ENCODE results near the gene NTN4.

GRCh38 chr12:94581721-94582700 is 68.3 kb downstream of the TMCC3 start:
- RRBS = no CpG with 5 or more reads among the region's 36 CpGs

DNA sequence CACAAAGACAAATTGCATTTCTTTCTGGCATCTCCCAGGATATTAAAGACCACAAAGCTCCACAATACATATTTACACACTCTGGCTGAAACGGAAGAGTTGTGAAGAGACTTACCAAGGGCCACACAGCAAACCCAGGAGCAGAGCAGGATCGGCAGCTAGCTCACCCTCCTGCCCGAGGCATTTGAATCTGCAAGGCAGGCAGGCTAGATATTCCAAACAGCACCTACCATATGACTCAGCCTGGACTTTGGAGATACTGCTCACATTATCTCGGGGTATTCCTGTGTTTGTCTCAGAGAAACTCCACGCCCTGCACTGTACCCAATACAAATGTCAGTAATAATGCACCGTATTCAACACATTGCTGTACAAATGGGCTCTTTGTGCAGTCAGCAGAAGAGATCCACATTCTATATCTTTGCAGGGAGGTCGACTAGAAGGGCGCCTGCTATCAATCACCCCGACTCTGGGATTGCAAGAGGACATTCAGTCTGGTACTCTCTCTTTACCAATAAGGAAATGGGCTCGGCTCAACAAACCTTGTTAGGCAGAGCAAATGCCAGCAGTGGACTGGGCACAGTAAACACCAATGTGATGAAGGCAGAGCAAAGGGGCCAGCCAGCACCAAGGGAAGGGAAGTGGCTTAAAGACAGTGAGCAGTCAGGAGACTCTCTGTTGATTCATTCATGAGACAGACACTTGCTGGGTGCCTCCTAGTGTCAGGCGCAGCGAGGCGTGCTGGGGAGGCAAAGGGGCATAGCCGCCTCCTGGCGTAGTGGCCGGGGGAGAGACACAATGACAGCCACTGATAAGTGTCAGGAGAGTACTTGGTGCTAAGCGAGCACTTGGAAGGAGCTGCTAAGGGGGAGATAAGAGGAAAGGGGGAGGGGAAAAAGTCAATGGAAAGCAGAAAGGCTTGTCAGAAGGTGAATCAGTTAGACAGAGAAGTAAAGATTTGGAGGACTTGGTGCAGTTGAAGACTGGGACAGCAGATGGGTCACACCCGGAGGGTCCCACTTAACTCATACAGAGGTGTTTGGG is 34.2 kb downstream of the TMCC3 start:
- RRBS = no CpG with 5 or more reads among the region's 18 CpGs

- RRBS = no CpG with 5 or more reads among the region's 3 CpGs
Observed at GRCh38 chr12:95202691-95203527, 14.4 kb downstream of the FGD6 start.

GRCh38 chr12:95204089-95204967 is 12.9 kb downstream of the FGD6 start:
- RRBS = no CpG with 5 or more reads among the region's 11 CpGs

DNA sequence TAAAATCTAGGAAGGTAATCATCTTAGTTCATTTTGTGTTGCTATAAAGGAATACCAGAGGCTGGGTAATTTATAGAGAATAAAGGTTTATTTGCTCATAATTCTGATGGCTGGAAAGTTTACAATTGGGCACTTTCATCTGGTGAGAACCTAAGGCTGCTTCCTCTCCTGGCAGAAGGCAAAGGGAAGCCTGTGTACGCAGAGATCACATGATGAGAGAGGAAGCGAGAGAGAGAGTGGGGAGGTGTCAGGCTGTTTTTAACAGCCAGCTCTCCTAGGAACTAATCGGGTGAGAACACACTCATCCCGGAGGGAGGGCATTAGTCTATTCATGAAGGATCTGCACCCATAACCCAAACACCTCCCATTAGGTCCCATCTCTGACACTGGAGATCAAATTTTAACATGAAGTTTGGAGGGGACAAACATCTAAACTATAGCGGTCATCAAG is 45.5 kb upstream of the METAP2 start:
- RRBS = no CpG with 5 or more reads among the region's 5 CpGs

GRCh38 chr12:95454756-95455165 is 19.2 kb upstream of the METAP2 start:
- RRBS = no CpG with 5 or more reads among the region's 6 CpGs

- RRBS = no CpG with 5 or more reads among the region's 6 CpGs
Observed at GRCh38 chr12:95475914-95476398, 2.0 kb downstream of the METAP2 start.

GRCh38 chr12:95634832-95635352 is 83.6 kb upstream of the USP44 start:
- RRBS = no CpG with 5 or more reads among the region's 4 CpGs

DNA sequence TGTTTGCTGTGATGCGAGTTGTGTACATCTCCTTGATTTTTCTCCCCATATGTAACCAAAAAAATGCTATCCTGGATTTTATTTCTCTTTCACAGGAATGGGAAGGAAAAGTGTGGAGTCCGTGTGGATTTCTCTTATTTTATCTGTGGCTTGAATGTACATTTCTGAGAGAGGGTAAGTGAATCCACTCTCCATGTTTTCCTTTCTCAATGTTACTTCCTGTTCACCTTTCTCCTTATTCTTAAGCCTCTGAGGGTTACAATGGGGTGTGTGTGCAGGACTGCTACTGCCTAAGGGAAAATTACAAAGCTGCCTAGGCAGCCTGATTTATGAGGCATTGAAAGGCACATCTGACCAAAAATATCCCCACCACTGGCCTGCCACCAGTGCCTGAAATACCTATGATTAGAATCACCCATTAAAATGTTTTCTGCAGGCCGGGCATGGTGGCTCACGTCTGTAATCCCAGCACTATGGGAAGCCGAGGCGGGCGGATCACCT is 98.0 kb upstream of the USP44 start:
- RRBS = no CpG with 5 or more reads among the region's 7 CpGs

- RRBS = no CpG with 5 or more reads among the region's 9 CpGs
Observed at GRCh38 chr12:95653751-95654546, 102.7 kb upstream of the USP44 start.

- RRBS = no CpG with 5 or more reads among the region's 2 CpGs
Observed at GRCh38 chr12:95705064-95705511, 85.5 kb downstream of the NTN4 start.

DNA sequence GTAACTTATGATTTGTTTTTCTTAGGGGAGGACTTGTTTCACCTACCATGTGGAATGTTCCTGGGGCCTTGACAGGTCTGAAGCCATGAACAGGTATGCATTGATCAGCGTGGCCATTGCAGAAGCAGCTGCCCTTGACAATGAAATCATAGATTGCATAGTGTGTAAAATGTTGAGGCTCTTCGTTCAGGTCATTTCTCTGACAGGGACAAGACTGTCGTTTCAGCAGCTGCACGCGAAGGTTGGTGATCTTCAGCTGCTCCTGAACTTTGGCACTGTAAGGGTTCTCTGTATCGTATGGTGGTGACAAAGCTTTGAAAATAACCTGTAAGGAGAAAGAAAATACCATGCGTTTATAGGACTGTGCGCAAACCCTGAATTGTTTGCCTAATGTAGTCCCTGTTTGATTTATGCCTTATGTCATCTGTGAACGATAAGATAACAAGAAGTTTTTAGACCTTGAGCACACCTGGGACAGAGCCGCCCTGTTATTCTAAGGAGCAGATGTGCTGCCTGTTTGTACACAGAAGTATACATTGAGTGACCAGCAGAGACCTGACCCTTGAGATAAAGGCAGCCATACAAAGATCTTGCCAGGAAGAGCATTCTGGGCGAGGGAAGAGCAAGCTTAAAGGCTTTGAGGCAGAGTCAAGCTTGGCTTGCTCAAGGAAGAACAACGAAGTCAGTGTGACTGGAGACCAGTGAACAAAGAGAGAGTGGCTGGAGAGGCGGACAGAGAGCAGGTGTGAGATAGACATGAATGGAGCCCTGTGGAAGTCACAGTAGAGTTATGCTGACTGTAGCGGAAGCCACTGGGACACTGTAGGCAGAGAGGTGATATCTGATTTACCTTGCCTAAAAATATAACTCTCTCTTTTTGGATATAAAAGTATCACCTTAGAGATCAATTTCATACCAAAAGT is 52.5 kb downstream of the NTN4 start:
- RRBS = no CpG with 5 or more reads among the region's 14 CpGs

DNA sequence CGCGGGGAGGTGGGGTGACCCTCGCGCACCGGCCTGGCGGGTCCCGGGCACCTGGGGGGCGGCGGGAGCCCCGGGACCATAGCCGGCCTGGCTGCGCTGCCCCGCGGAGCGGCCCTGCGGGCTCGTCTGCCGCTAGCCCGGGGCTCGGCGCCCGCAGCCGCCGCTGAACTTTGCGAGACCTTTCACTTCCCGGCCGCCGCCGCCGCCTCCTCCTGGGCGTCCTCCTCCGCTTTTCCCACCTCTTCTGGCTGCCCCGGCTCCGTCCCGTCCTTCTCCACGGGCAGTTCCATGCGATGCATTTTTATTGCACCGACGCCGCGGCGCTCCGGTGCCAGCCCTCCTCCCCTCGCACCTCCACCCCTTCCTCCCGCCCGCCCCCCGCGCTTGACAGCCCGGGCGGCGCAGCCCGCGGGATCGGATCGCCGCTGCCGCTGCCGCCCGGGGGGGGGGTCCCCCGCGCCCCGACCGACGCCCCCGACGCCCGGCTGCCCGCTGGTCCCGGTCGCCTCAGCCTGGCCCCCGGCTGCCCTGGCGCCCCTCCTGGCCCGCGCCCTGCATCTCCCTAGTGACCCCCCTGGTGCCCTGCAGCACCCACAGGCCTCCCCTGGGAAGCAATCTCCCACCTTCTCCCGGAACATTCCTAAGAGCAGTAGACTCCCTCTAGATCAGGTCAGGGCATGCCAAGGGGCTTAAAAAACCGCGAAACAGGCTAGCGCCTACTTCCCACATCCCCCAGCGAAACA is at the start of gene NTN4:
Gene NTN4 (minus strand): TSS at position 276 of the 743 bp plus-strand sequence.
- RRBS = 4% methylated on average over 62 of the region's 79 CpGs

DNA sequence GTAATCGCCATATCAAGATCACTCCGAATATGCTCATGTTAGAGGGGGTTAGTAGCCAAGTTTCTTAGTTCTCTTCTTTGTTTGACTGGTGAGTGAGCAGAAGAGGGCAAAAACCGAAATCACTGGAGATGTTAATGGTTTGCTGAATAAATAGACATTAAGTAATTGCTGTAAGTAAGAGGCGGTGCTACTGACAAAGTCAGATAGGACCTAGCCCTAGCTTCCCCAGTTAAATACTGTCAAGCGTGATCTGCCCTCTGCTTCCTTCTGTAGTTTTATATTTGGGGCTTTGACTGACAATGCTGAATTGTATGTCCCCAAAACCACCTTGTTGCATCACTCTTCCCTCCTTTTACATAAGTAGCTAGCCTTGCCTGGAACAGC is 1.2 kb downstream of the SNRPF start:
- RRBS = no CpG with 5 or more reads among the region's 5 CpGs

DNA sequence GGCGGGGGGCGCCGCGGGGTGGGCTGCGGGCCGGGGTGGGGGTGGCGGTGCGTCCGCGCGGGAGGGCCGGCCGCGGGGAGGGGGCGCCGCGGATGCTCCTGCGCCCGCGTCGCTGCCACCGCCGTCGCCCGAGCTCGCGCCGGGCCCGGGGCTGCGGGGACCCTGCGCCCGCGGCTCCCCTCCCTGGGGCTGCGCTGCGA is 529 bp downstream of the ELK3 start:
- RRBS = 2% methylated on average over 23 of the region's 35 CpGs

DNA sequence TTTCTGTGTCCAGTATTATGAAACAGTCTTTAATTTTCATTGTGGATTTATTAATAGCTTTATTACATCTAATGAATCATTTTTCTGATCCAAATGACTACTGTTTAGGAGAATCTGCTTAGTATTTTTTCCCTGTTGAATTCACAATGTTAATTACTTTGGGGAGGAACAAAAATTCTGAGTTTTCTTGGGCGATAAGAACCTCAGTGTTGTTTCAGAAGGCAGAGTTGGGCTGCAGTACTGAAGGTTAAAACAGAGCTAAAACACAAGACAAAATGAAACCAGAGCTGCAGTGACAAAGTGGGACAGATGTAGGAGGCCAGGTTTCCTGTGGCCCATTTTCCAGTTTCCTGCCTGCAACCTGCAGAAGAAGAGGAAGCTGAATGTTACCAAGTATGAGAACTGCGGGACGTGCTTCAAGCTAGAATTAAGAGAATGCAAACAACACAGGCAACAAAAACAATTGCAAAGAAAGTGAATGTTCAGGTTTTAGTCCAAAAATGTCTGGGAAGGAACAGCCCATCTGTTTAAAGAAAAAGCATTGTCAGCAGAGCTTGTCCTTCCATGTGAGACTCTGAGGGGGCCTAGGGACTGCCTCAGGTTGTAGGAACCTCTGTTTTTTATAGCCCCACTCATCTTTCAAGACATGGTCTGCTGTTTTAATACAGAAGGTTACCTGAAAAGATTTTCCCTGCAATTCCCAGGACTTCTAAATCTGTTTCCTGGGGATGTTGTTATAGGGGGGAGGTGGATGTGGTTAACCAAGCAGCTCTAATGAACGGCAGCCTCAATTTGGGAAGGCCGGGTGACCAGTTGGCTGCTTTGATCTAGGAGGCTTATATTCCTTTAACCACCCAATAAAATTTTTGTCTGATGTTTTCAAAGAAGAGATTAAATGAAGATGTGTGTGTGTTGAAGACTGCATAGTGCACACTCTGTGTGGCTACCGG is 17.9 kb downstream of the ELK3 start:
- RRBS = no CpG with 5 or more reads among the region's 6 CpGs

GRCh38 chr12:96235540-96235866 is 41.3 kb downstream of the ELK3 start:
- RRBS = no CpG with 5 or more reads among the region's 5 CpGs

DNA sequence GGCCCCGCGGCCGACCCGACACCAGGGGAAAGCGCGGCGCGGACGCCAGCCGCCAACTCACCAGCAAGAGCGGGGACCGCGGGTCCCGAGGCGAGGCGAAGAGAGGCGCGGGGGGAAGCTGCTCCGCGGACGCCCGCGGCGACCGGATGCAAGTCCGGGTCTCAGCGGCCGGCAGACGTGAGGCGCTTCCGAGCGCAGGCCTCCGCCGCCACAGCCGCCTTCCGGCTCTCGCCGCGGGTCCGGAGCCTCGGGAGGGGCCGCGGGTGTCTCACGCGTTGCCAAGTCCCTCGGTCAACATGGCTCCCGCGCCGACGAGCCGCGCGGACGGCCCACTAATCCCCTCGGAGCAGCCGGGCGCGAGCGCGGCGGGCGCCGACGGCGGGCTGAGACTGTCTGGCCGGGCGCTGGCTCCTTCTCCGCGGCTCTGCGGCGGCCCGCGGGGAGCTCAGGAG is 288 bp downstream of the CDK17 start:
- RRBS = 3% methylated on average over 20 of the region's 73 CpGs

- RRBS = no CpG with 5 or more reads among the region's 20 CpGs
Observed at GRCh38 chr12:97274925-97276091, 368.3 kb downstream of the NEDD1 start.

- RRBS = no CpG with 5 or more reads among the region's 4 CpGs
Observed at GRCh38 chr12:97460519-97461048, 553.5 kb downstream of the NEDD1 start.